Metanephros (tissue), 2 donors: ENCODE data around the gene PTAR1.

- RAMPAGE, long total RNA, result no peak
Measured at GRCh38 chr9:69759324-69760597, at the start of gene PTAR1. Gene PTAR1, minus strand, starts transcription at chr9:69760011.

GRCh38 chr9:70042834-70043311, 775 bp upstream of the MAMDC2 start:
- RAMPAGE, long total RNA, result no peak

DNA sequence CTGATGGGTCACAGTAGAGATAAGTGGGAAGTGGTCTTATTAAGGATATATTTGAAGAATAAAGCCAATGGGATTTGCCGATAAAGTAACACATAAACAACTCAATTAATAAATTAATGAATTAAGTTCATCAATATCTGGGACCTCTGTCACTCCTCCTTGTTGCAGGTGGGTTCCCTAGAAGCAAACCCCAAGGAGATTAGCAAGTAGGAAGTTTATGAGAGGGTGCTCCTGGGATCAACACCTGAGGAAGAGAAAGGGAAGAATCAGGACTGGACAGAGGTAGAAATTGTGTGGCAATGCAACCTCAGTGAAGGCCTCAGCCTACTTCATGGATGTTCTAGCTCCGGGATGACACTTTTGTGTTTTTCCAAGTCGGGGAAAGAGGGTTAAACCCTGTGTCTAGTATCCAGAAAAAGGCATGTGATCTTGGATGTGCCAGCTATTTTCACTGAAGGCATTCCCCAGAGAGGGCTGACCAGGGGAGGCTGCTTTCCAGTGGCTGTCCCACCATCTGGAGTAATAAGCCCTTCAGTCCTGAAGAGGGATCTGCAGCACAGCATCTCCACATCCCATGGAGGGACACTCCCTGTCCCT, 23.2 kb downstream of the MAMDC2 start:
- RAMPAGE, long total RNA, result no peak

- RAMPAGE, long total RNA, result no peak
Measured at GRCh38 chr9:70302051-70302400, 43.2 kb downstream of the SMC5 start.

DNA sequence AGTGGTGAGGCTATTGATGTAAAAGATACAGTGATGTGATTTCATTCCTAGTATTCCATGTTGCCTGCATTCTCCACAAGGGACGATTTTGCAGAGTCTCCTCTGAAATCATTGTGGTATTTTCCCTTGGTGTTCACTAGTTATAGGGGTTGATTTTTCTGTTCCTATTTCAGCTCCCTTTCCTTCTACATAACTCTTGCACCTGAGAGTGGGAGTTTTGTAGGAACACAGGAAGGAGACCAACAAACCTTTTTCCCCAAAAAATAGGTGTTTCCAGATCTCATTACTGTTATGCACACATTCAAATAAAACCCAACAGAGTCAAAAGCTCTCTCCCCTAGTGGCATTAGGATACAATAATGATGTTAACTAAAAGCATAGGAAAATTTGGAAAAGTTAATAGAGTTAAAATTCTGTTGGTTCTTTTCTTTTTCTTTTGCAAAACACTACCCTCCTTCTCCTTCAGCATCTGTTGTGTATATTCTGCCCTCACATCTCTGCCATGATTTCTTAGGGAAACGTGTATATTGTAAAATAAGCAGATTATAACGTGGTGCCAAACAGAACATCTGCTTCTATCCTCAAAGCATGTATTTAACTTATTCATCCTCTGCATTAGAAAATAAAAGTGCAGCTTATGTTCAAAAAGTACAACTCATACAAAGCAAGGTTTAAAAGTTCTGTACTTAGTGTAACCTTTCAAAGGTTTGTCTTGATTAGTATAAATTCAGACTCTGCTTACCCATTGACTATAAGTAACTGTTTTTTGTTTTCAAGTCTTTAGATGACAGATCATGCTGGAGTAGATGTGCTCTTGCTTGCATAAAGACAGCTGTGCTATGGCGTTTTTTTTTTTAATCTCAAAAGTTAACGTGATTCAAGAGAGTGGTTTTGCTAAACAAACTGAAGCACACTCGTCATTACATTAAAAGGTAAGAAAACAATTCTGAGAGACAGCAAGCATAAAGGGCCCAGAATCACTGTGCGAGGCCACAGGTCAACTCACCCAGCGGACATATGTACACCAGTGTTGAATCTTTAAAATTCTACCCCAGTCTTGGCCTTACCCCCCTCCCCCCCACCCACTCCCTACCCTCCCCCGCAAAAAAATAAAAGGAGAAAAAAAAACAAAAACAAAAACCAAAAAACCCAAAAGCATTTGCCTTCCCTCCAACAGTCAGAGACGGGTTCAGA, 27.7 kb downstream of the KLF9 start:
- RAMPAGE, long total RNA, result no peak

DNA sequence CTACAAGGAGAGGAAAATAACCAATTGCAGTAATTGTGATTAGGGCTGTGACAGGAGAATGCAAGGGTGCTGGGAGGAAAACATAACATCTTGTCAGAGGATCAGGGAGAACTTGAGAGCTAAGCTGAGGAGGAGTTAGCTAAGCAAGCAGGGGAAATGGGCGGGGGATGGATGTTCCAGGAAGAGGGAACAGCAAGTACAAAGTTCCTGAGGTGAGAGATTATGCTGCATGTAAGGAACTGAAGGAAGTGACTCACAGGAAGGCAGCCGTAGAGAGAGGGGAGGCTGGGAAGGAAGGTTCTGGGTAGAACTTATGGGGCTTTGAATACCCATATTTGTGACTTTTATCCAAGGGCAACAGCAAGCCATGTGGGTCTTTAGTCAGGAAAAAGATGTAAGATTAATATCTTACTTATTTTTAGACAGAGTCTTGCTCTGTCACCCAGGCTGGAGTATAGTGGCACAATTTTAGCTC, 24.1 kb upstream of the KLF9 start:
- RAMPAGE, long total RNA, result no peak

DNA sequence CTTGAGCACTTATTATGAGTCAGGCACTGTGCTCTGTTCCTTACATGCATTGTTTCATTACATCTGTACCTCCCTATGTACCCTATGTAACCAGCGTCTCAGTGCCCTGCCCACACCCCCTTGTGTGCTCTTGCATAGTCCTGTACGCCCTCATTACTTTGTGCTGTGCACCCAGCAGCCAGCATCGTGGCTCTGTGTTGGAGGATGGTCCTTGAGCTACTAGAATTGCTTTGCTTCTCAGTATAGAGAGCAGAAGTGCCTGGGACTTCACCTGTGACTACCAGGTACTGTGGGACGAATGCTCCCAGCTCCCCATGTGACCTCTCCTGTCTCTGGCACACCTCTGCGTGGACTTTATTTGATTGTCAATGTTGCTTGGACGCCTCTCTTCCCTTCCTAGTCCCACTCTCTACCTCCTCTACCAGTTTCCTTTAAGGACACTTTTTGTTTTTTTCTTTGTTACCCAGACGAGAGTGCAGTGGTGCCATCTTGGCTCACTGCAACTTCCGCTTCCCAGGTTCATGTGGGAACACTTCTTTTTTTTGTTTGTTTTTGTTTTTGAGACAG, 58.4 kb upstream of the KLF9 start:
- RAMPAGE, long total RNA, result no peak

- RAMPAGE, long total RNA, result no peak
Measured at GRCh38 chr9:70594581-70594916, 180.1 kb upstream of the KLF9 start.

DNA sequence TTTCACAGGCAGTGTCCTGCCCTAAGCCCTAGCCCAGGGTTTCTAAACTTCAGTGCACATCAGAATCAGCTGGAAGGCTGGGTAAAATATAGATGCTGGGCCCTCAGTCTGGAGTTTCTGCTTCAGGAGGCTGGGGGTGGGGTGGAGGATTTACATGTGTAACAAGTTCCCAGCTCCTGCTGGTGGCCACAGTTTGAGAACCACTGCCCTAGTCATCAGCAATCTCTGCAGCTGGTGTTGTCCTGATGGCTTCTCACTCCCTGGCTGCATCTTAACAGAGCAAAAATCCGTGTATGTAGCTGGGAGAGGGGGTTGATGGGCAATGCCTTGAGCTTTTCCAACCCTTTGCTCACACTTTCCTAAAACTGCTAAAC, 186.0 kb upstream of the KLF9 start:
- RAMPAGE, long total RNA, result no peak

GRCh38 chr9:71760891-71761291, 7.4 kb downstream of the CEMIP2 start:
- RAMPAGE, long total RNA, result no peak

DNA sequence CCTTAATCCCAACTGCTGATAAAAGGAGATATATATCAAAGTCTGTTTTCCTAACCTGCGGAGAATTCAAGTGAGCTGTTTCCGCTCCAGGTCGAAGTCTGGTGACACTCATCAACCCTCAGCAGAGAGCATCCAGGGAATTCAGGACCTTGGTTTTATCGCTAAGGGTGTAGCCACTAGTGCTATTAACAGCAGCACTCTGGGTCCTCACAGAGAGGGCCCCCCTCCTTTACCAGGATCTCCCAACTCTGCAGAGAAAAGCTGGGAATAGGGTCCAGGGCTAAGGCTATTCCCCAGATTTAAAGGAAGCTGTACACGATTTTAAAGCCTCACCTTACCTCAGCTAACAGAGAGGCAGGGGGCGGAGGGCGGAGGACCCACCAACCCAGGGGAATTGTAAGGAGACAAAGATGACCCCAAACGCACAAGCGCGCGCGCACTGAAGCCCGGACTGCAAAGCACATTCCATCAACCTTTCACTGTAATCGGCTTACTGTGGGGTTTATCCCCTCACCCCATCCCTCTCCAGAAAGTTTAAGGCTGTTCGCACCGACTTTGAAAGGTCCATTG, 770 bp downstream of the CEMIP2 start:
- RAMPAGE, long total RNA, result no peak

GRCh38 chr9:71783080-71783656, 14.9 kb upstream of the CEMIP2 start:
- RAMPAGE, long total RNA, result no peak

- RAMPAGE, long total RNA, result no peak
Measured at GRCh38 chr9:71945180-71945433, 33.7 kb downstream of the C9orf85 start.

- RAMPAGE, long total RNA, result no peak
Measured at GRCh38 chr9:72042398-72042993, 17.9 kb downstream of the C9orf57 start.

DNA sequence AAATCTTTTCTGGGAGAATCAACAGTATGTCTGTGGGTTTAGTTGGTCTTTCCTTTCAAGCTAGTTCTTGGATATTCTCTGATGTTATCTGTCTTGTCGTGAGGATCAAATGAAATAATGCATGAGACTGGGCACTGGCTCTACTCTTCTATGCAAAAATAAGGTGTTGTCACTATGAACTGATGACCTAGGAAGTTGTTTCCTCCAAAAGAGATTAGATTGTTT, 21.7 kb upstream of the GDA start:
- RAMPAGE, long total RNA, result no peak

GRCh38 chr9:72857851-72858640, 94.8 kb downstream of the ALDH1A1 start:
- RAMPAGE, long total RNA, result no peak

DNA sequence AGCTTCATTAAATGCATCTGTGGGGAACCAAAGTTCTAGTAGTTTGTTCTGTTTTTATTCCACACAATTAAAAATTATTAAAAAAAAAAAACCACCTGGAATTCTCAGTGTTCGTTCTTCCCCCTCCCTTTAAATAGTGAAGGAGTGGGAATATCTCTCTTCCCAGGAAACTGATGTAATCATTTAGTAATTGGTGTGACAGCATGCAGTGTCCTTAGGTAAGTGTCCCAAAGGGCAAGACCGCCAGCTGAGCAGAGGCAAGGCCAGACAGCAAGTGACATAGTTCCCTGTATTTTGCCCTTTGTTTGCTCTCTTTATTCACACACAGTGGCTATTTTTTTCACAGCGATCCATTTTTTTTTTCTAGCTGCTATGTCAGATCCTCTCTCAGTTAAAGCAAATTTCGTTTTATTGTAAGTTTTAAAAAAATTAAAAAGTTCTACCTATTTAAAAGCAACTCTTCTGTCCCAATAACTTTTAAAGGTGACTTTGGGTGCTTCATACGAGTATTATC, 98.0 kb upstream of the ALDH1A1 start:
- RAMPAGE, long total RNA, result no peak

- RAMPAGE, long total RNA, result no peak
Measured at GRCh38 chr9:73167903-73168915, 16.5 kb downstream of the ANXA1 start.

DNA sequence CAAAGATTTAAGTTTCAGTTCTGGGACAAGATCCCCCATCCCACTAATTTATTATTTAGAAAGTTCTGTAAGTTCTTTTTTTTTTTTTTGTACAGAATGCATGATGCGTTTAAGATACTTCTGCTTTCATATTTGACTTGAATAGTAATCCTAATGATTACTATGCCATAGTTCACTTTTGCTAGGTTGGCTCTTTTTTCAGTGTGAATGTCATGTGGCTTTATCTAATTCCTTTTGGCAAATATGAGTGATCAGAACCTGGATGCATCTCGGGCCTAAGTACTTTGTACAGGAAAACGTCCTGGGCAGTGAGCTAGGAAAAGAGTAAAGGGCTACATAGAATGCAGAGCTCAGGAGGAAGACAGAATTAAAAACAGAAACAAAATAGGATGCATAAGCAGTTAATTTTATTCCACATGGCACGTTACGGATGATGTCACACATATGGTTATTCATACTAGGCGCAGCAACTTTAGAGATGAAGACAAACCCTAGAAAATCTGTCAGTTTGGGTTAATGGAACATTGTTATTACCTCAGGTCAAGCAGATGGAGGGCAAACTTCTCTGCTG, 445.2 kb downstream of the ANXA1 start:
- RAMPAGE, long total RNA, result no peak

DNA sequence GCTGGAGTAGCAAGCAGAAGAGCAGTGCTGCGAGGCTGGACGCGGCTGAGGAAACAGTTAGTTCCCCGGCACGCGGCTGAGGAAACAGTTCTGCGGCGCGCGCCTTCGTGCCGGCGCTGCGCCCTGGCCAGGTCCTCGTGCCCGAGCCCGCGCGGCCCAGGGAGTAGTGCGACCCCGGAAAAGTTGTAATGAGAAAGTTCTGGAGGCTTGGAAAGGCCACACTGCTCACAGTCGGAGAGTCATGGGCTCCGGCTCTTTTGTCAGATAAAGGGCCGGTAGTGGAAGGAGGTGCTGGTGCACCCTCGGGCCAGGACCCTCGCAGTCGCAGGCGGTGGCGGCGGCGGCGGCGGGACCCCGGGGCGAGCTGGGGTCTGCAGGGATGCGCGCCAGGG, 1.4 kb downstream of the RORB start:
- RAMPAGE, long total RNA, result no peak